Non-pigmented ciliary epithelial cell (primary cell): ENCODE measurements around the gene COPS9.

DNA sequence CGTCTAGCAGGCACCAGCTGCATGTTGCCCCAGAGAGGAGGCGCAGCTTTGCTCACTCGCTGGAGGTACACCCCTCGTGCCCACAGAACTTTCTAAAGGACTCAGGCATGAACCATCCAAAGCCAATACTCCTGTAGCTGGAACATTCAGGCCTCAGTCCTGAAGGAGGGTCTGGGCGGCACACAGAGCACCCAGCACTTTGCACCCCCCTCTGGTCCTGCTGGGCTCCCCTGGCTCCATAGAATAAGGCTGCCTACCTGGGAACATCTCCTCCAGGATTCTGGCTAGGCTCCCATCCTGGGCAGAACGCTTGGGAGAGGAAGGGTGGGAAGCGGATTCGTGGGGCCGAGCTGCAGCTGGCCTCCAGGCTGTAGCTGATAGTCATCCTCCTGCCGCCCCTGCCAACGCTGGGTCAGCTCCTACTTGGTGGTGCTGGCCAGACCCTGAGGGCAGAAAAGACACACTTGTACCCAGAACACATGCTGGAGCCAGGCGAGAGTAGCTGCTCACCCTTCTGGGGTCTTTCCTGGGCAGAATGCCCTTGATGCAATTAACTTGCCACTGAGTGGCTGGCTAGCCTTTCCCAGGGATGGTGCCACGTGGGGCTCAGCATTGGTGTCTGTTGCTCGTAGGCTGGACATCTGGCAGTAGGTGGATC is 113.0 kb downstream of the NDUFA10 start:
- RRBS = no CpG with 5 or more reads among the region's 14 CpGs

DNA sequence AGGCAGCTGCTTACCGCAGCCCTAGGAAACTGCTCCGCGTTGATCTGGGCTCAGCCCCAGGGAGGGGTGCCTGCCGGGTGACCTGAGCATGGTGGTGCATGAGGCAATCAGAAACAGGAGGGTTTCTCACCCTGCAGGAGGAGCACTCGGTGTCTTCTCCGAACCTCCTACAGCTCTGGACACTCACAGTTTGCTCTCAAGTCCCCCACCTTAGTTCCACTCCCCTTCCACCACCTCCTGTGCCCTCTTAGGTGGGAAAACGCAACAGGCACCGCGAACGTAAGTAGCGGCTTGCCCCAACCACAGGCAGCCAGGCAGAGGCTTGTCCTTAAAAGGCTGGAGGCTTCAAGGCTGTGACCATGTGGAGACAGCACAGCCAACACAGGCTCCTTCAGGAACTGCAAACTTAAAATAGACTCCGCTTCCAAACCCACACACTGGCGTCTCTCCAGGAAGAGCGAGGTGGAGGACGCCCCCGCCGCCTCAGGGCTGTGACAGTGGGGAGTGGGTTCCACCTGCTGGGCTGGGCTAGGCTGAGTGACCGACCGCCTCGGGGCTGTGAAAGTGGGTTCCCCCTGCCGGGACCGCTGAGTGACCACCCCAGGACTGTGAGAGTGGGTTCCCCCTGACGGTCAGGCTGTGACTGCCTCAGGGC is 71.6 kb downstream of the NDUFA10 start:
- RRBS = no CpG with 5 or more reads among the region's 23 CpGs

DNA sequence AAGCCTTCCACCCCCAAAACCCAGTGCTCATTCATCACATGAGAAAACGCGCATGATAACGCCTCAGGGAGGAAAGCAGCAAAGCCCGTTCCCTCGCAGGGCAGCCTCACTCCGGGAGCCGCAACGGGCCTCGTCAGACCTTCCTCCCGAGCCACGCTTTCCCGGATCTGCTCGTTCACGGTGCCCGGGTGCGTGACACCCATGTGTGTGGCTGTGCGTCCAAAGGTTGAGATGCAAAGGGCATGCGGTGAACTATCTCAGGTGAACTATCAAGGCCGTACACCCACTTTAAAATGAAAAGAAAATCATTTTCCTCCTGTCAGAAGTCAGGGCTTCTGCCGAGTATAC is 59.8 kb downstream of the NDUFA10 start:
- RRBS = 96% methylated on average over 7 of the region's 20 CpGs

DNA sequence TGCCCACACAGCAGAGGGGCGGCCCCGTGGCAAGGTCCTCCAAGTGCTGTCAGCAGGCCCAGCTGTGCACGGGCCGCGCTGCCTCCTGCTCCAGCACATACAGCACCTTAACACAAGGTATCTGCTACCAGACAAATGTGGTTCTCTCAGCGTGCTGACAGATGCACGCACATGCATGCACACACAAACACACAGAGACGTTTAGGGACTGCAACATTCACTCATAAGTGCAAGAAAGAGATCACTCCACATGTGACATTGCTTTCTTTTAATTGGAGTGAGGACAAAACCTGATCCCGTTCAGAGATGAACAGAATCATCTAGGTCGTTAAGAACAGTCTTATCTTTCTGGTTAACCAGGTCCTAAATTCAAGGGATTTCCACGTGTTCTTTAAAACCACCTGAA is 5.5 kb downstream of the COPS9 start:
- RRBS = no CpG with 5 or more reads among the region's 11 CpGs

DNA sequence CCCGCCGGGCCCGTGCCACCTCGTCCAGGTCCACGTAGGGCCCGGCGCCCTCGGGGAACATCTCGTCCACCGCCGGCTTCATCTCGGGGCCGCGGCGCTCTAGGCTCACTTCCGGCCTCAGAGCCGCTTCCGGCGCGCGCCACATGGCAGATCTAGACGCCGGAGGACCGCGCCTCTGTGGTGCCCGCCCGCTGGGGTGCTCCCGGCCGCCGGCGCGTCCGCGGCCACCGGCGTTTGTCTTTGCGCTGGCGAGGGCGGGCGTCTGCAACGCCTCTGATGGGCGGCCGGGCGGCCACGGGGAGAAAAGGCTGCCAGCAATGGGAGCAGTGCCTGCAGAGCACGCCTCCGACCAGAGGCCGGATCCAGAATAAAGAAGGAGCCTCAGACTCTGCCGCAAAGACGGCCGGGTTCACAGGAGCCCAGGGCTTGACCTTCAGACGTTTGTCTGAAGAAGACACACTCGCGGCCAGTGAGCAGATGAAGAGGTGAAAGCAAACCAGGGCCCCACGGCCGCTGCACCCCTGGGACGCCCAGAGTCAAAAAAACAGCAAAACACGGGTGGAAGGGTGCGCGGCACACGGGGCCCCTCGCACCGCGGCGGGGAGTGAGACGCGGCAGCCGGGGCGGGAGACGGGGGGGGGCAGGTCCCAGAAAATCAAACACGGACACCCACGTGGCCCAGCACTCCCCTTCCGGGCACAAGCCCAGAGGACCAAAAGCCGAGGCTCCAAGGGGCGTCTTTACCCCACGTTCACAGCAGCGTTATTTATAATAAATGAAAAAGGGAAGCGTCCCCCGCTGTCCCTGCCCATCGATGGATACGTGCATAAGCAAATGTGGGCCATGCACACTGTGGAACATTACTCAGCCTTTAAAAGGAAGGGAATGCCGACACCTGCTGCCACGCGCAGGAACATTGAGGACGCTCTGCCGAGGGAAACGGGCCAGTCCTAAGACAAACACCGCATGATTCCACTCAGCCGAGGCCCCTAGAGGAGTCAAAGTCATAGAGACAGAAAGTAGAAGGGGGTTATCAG is at the start of gene COPS9:
COPS9 (minus strand) TSS at position 103 of the 1,037 bp plus-strand sequence.
- RRBS = 4% methylated on average over 34 of the region's 89 CpGs

GRCh38 chr2:240233637-240234496 is 93.4 kb upstream of the OTOS start:
- RRBS = no CpG with 5 or more reads among the region's 22 CpGs

GRCh38 chr2:240237438-240237977 is 97.0 kb upstream of the OTOS start:
- RRBS = no CpG with 5 or more reads among the region's 13 CpGs

DNA sequence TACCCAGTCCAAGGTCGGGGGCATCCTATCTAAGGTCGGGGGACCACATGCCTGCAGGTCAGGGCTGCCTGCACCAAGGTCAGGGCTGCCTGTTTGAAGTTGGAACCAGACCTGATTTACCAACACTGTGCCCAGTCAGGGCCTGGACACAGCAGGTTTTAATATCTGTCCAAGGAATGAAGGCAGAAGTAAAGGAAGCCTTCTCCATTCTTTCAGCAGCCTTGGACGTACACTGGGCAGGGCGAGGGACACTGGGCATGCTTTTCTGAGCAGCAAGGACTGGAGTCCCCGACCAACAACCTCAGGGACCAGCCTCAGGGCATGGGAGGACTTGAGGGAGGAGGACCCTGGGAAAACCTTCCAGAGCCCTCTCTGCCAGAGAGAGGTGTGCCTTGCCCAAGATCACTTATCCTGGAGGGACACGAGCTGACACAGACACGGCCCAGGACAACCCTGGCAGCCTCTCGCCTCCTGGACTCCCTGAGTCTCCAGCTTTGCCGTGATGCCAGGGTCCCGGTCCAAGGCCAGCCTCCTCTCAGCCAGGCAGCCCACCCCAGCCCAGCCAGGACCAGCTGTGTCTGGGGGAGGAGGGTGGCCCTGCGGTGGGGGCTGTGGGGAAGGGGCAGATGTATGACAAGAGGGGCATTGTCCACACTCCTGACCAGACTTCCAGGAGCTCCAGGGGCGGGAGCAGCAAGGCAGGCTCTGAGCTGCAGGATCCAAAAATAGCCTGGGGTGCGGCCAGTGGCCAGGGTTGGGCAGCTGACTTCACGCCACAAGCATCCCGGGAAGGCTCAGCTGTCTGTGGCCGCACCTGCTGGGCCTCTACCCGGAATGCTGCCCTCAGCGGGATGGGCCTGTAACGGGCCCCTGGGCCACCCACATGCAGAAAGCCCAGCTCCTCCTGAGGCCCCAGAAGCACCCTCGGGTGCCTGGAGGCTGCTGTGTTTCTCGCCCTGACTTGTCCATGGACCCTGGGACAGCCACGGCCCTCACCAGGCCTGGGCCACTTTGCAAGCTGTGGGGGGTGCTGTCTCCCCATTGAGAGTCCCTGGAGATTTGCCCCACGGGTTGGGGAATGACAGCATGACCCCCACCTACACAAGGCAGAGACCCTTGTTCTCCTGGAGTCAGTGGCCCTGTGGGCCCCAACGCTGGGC is 65.6 kb upstream of the GPC1 start:
- RRBS = 3% methylated on average over 3 of the region's 24 CpGs

DNA sequence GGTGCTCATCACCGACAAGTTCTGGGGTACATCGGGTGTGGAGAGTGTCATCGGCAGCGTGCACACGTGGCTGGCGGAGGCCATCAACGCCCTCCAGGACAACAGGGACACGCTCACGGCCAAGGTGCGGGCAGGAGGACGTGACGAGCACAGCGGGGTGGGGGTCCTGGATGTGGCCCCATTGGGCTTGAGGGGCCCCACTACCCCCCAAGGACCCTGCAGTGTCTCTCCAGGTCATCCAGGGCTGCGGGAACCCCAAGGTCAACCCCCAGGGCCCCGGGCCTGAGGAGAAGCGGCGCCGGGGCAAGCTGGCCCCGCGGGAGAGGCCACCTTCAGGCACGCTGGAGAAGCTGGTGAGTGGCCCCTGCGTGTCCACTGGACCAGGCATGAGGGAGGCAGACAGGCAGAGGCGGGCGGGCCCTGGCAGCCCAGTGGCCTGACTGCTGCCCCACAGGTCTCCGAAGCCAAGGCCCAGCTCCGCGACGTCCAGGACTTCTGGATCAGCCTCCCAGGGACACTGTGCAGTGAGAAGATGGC is 29.2 kb downstream of the GPC1 start:
- RRBS = no CpG with 5 or more reads among the region's 28 CpGs

- RRBS = 81% methylated on average over 7 of the region's 23 CpGs
Measured at GRCh38 chr2:240577476-240578094, 8.9 kb upstream of the CAPN10 start.

- RRBS = no CpG with 5 or more reads among the region's 4 CpGs
Measured at GRCh38 chr2:240600121-240600320, 13.5 kb downstream of the CAPN10 start.

- RRBS = no CpG with 5 or more reads among the region's 17 CpGs
Measured at GRCh38 chr2:240605236-240605897, 18.8 kb downstream of the CAPN10 start.

DNA sequence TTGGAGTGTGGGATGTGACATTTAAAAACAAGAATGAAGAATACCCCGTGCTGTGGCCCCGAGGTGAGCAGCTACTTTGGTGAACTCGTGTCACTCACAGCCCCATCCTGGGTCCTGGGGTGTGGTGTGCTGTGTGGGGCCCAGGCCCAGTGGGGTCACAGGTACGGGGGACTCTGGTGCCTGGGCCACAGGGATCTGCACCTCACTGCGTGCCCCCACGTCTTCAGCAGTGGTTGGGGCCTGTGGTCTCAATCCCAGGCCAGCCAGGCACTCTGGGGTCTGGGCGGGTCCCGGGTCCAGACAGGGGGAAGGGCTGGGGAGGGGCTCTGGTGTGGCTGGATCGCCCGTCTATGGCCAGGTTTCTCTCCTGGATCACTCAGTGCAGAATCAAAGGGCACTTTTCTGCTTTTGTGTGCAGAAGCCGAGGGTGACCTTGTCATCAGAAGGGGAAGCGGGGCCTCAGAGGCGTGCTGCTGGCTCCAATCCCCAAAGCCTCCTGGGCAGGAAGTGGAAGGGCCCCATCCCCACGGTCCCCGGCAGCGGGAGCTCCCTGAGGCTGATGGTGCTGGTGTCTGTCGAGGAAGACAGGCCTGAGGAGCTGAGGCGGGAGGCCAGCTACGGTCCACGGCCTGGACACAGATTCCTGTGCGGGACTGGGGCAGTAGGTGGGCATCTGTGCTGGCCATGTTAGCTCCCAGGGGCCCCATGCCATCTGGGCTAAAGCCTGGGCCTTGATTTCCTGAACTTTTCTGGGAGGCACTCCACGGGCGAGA is 1.5 kb downstream of the GPR35 start:
- RRBS = no CpG with 5 or more reads among the region's 23 CpGs

DNA sequence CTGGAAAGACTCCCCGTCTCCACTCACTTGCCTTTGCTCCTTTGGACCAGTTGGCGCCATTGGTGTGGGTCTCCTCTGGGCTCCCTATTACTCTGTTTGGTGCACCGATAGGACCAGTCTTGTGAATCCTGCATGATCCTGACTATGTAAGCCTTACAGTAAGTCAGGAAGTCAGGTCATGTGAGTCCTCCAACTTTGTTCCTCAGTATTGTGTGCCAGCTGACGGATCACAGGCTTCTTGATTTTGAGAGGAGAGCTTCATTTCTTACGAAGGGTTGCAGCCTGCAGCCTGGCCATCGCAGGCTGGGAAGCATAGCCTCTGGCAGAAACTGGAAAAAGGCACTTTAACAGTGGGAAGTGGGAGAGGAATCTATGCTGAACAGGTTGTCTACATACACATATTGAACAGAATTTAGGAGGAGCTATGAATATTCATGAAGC is 13.8 kb downstream of the AQP12A start:
- RRBS = no CpG with 5 or more reads among the region's 6 CpGs

DNA sequence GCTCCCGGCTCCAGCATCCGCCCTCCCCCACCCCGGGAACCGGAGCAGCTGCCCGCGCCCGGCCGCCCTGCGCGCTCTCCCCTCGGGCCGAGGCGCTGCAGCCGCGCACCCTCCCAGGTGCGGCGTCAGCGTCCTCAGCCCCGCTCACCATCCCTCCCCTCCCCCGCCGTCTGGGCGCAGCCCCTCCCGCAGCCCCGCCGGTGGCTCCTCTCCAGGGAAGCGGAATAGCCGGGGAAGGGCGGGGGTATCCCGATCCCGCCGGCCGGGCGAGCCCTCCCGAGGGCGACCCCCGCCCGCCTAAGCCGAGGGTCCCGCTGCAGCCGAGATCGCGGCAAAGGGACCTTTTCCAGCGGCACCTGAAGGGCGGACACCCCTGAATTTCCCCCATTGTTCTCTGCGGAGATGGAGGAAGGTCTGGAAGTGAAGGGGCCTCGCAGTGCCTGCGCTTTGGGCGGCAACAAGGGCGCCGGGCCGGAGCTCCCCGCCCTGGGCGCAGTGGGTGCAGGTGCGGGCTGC is 428 bp downstream of the KIF1A start:
- RRBS = 3% methylated on average over 5 of the region's 54 CpGs

GRCh38 chr2:241092777-241093704 is 9.0 kb downstream of the MTERF4 start:
- RRBS = no CpG with 5 or more reads among the region's 18 CpGs

DNA sequence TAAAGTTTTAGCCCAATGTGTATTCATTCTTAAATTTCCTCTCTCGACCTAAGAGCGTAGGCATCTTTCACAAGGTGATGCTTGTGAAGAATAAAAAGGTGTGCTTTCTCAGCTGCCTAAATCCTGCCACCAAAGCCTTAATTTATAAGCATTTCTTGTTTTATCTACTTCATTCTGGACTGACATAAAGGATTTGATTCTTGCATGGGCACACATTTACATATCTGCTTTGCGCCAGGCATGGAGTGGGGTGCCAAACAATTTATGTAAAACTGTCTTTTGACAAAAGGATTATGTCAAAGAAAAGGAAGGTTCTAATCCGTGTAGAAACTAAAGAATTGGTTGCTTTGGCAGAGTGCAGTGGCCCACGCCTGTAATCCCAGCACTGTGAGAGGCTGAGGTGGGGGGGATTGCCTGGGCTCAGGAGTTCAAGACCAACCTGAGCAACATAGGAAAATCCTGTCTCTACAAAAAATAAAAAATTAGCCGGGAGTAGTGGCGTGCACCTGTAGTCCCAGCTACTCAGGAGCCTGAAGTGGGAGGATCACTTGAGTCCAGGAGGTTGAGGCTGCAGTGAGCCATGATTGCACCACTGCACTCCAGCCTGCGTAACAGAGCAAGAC is 1.0 kb upstream of the MTERF4 start:
- RRBS = no CpG with 5 or more reads among the region's 8 CpGs

- RRBS = no CpG with 5 or more reads among the region's 16 CpGs
Measured at GRCh38 chr2:241110333-241111144, 8.5 kb upstream of the MTERF4 start.

GRCh38 chr2:241112023-241113343 is 10.4 kb upstream of the MTERF4 start:
- RRBS = no CpG with 5 or more reads among the region's 33 CpGs

DNA sequence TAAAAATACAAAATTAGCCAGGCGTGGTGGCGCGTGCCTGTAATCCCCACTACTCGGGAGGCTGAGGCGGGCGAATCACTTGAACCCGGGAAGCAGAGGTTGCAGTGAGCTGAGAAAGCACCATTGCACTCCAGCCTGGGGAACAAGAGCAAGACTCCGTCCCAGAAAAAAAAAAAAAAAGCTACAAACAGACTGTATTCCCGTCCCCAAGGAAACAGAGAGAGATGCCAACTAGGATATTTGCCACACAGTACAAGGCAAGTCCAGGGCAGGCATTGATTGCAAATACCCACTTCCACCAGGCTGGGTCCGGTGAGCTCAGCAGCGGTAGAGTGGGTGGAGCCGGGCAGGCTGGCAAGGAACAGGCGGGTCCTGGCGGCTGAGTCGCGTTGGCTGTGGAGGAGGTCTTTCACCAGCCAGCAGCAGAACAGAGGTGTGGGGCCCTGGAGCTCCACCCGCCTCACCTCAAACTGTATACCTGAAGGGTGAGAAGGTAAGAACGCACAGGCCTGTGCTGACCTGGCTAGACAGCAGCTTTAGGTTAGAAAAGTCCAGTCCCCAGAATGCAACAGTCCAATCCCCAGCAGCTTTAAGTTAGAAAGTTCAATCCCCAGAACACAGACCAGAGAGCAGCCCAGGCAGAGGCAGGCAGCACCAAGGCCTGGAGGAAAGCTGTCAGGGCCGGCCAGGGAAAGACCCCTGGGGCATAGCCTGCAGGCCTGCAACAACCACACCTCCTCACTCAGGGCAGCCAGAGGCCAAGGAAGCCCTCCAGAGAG is 21.8 kb upstream of the MTERF4 start:
- RRBS = no CpG with 5 or more reads among the region's 19 CpGs